ENCODE data around the genes FIP1L1, CEP135 and SPINK2.

DNA sequence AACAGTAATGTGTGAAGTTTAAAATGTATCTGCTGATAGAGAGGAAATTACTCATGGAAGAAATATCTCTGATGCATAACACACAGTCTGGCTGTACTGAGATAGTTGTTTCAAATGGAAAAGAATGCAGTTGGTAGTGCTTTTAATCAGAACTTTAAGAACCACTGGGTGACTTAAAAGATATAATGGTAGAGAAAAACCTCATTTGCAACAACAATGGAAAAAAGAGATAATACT is 239.2 kb downstream of the RASL11B start:
- PRO-cap: no peak

DNA sequence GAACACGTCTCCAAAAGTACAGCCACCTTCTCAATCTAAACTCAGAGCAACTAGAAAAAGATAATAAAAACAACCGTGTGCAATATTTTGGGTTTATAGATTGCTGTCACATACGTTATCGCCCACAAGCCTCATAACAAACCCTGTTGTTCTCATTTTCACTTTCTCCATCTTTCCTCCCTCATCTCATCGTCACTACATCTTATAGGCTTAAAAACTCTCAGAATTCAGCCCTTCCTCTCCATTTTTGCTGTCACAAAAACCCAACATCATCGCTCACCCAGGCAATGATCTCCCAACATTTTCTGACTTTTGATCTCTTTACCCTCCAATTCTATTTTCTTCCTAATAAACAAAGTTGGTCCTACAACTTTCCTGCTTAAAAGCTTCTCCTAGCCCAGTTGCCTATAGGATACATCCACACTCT is 510 bp upstream of the SCFD2 start:
- PRO-cap: no peak

GRCh38 chr4:53377077-53378434 is at the start of gene FIP1L1:
TSS of gene FIP1L1 (plus strand) at chr4:53377641.
- PRO-cap: bidirectional peak, plus-strand start at chr4:53377651, minus-strand start at chr4:53377525; bidirectional peak, plus-strand start at chr4:53377982, minus-strand start at chr4:53377911; bidirectional peak, plus-strand start at chr4:53378206, minus-strand start at chr4:53378106

DNA sequence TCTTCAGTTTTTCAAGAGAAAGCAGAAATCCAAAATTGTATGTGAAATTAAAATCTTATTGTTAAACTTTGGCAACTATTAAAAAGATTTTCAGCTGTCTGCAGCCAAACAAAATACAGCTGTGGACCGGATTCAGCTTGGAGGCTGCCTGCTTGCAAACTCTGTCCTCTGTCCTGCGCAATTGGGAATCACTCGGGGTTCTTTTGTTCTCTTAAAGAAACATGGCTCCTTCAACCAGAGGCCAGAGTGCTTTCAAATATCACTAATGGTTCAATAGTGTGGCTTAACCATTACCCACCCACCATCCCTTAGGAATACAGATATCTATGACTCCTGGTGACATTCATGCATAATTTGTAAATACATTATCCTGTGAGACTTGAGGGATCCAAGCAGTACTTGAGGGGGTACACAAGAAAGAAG is 201.2 kb downstream of the CHIC2 start:
- PRO-cap: no peak

GRCh38 chr4:53919810-53920183 is 144.6 kb downstream of the CHIC2 start:
- PRO-cap: unidirectional peak, plus-strand start at chr4:53919913

GRCh38 chr4:54227319-54227882 is 1.7 kb upstream of the PDGFRA start:
- PRO-cap: unidirectional peak, plus-strand start at chr4:54227786

DNA sequence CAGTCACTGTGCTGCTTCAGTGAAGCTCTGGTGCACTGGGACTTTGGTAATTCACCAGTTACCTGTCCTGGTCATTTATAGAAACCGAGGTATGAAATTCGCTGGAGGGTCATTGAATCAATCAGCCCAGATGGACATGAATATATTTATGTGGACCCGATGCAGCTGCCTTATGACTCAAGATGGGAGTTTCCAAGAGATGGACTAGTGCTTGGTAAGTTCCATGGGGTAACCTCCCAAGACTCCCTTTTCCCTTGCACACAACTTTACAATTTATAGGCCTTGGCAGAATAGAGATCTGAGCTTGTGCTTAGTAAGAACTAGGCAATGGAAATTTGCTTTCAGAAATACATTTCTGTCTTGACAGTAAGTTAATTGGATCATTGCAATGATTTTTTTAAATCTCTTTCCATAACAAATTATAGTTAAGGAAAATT is 45.7 kb downstream of the PDGFRA start:
- PRO-cap: no peak

DNA sequence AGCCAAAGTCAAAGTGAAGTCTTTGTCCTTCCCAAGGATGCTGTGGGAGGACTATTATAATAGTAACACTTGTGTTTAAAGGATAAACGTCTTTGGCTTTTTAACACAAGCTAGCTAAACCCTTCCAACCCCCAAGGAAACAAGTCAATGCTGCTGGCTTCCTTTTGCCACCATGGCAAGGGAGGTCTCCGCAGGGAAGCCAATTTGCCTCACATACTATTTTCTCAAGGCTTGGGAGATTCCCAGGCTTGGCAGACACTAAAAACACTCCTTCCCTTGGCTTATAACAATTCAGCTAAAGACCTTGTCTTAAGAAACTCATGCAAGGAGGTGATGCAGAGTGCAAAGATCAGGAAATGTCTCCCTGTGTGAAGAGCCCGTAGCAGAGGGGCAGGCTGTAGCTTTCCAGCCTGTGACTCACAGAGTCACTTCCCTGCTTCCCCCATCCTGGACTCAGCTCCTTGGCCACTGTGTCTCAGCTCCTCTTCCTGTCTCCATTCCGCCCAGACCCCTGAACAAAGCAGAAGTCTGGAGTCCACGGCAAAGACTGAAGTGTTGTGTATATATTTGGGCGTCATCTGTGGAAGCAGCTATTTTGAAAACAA is 56.2 kb downstream of the KDR start:
- PRO-cap: no peak

DNA sequence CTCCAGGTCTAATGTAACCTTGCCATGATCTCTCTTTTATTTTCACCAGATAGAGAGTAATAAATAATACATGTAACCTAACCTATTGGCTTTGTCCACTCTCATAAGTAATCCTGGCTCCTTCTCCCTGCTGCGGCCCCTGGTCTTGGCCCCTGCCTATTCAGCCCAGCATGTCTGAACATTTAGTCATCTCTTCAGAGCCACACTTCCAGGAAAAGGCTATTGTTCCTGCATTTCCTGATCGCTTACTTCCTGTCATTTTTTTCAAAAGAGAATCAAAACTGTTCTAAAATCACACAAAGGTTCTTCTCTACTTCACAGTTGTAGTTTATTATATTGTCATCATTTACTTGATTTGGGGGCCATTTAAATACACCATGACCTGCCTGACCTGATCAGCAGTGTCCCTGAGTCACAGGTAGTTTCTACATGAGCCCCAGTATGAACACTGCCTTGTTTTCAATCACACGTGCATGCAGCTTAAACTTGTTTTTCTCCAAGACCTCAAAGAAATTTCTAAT is 47.3 kb upstream of the KDR start:
- PRO-cap: no peak

DNA sequence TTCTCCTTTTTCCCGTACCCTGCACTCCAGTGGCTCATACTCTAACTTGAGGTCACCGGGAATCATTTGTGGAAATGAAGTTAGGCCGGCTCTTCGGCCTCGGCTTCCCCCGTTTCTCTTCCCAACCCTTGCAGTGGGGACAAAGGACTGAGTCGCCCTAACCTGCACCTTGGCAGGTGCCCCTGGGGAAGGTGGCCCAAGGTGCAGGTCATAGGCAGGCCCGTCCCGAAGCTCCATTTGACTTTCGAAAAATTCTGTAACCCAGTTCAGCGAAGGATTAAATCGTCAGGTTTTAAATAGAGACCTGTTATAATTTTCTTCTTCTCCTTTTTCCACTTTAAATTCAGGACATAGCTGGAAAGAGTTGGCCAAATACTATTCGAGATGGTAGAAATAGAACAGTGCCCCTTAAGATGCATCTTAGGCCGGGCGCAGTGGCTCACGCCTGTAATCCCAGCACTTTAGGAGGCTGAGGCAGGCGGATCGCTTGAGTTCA is 930 bp downstream of the SRD5A3 start:
- PRO-cap: no peak

GRCh38 chr4:55356998-55357515 is 11.0 kb downstream of the SRD5A3 start:
- PRO-cap: no peak

GRCh38 chr4:55435024-55435632 is 39.4 kb downstream of the TMEM165 start:
- PRO-cap: no peak

- PRO-cap: no peak
Measured at GRCh38 chr4:55634999-55635565, 1.0 kb downstream of the NMU start.

- PRO-cap: no peak
Measured at GRCh38 chr4:55860343-55860809, 6.9 kb downstream of the EXOC1 start.

DNA sequence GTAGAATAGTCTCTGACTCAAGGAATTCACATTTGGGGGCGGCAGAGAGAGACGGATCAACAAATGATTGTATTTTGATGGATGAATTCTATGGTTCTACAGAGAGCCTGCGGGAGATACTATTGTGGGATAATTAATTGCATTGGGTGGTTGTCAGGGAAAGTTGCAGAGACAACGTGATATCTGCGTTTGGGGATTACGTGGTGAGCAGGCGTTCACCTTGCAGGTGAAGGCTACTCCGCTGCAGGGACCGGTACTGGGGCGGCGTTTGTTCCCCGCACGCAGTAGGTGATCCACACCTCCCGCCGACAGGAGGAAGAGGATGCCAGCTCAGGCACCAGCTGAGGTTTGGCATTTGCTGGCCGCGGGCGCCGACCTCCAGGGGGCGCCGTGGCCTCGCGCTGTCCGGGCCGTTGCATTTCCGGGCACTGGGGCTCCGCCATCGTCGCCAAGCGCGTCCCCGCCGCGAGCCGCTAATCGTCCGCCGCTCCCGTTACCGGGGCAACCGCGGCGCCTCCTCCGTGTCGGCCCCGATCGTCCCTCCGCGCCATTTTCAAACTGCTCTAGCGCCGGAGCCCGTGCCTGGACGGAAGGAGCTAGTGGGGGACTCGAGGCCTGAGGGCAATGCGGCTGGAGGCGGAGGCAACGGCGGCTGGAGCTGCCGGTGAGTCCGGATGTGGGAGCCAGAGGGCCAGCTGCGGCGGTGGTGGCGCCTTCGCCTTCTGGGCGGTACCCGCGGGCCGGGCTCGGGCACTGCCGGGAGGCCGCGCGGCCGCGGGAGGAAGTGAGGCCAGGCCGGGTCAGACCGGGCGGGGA is at the start of gene CEP135:
TSS of gene CEP135 (plus strand) at position 550 of the 816 bp plus-strand sequence.
- PRO-cap: bidirectional peak, plus-strand start at position 428 of the sequence, minus-strand start at position 324 of the sequence; bidirectional peak, plus-strand start outside the sequence, minus-strand start at position 786 of the sequence

- PRO-cap: no peak
Measured at GRCh38 chr4:56253651-56254301, 133.5 kb downstream of the AASDH start.

- PRO-cap: no peak
Measured at GRCh38 chr4:56592219-56592875, 61.9 kb downstream of the THEGL start.

GRCh38 chr4:56679730-56680315 is 1.3 kb downstream of the HOPX start:
- PRO-cap: unidirectional peak, minus-strand start at chr4:56680112

DNA sequence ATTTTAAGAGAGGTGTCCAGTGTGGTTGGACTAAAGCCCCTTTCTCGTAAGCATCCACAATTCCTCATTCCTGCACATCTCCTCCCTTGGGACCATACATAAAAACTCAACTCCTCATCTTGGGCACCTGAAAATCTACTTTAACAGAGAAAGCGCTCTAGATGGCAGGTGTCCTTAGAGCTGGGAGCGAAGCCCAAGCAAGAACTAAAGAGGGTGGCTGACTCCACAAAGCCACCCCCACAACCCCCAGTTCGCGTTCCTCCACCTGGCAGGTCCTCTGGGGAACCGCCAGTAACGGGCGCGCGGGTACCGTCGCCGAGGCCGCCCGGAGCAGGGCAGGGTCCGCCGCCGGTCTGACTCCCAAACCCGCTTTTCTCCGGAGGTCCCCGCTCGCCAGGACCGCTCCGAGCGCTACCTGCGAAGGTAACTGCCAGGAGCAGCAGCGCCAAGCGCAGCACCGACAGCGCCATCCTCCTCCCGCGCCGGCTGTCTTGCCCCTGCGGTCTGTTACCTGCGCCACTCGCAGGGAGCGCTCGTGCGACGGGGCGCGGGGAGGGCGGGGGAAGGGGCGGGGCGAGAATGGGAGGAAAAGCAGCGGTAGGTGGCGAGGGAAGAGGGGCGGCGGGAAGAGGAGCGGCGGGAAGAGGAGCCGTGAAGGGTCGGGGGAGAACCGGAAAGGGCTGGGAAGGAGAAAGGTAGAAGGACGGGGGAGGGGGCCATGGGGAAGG is at the start of gene SPINK2:
TSS of gene SPINK2 (minus strand) at position 509 of the 728 bp plus-strand sequence.
- PRO-cap: no peak

DNA sequence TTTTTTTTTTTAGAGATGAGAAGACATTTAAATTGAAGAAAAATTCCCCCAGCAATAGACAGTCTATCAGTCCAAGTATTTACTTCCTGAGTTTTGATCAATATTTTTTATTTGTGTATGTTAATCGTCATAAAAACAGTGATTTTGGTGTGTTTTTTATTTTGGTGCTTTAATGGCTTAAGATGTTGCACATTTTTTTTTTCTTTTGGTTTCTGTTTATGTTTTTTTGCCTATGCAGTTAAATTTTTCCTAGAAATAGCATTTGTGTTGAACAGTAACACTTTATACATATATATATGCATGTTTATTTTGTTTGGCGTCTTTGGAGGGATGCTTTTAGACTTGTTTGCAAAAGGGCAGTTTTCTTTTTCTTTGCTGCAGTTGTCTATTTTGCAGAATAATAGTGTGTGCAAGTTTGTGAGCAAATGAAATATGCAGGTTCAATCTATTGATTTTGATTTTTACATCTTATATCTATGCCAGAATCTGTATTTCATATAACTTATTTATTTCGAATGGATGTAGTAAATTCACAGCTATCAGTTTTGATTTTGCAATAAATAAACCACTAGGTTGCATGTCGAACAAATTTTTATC is 25.0 kb downstream of the REST start:
- PRO-cap: no peak

All from left lung (tissue), 1 donor.